Measurements from ENCODE around the genes NKAP, RHOXF2B, ZBTB33, C1GALT1C1 and THOC2.

- RRBS = no CpG with 5 or more reads among the region's 8 CpGs
CAGE:
- cytosol, long polyA plus RNA = no peak
- long polyA plus RNA = no peak
- nucleus, long polyA plus RNA = no peak
Observed at GRCh38 chrX:119030257-119030642, 42.5 kb upstream of the CT47C1 start.

- RRBS = no CpG with 5 or more reads among the region's 18 CpGs
CAGE:
- cytosol, long polyA plus RNA = no peak
- long polyA plus RNA = no peak
- nucleus, long polyA plus RNA = no peak
Observed at GRCh38 chrX:119234942-119235787, 920 bp upstream of the PGRMC1 start.

DNA sequence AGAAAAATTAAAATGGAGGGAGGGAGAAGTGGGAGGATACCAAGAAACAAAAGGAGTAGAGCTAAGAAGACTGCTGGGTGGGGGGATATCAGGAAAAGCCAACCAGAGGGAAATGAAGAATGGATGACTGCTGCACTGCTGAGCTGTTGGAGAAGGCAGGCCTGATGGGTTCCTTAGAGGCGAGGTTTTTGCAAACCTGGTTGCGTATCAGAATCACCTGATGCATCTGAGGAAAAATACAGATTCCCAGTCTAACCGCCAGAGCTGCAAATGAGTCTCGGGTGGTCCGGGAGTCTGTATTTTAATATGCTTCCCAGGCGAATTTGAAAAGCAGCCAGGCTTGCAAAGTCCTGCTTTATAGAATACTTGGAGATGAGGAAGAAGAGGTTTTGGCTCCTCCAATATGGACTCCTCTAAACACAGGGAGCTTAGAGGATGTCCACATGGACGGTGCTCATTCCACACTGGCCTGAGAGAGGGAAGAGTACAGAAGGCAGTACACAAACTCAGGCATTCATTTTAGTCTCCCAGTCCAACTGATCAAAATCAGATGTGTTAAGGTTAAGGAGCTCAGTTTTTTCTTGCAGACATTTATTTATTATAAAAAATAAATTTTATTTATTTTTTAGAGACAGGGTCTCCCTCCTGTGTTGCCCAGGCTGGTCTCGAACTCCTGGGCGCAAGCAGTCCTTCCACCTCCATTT is 1.7 kb downstream of the PGRMC1 start:
- RRBS = no CpG with 5 or more reads among the region's 9 CpGs
CAGE:
- cytosol, long polyA plus RNA = no peak
- long polyA plus RNA = no peak
- nucleus, long polyA plus RNA = no peak

GRCh38 chrX:119239326-119239525 is 3.1 kb downstream of the PGRMC1 start:
CAGE:
- cytosol, long polyA plus RNA = no peak
- long polyA plus RNA = no peak
- nucleus, long polyA plus RNA = no peak

DNA sequence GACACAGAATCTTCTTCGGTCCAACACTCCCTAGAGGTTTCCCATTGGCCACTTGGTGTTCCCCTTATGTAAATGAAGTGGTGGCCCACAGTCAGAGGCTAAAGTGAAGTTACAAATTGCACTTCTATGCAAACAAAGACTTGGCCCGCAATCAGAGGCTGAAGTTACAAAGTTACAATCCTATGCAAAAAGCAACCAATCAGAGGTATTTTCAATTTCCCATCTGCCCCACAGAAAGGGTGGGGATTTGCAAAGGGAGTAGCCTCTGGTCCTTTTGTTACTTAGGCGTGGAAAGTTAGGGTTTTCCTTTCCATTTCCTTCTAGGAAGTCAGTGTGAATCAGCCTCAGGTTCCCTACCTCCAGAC is 35.7 kb upstream of the SLC25A43 start:
- RRBS = no CpG with 5 or more reads among the region's 3 CpGs
CAGE:
- cytosol, long polyA plus RNA = no peak
- long polyA plus RNA = no peak
- nucleus, long polyA plus RNA = no peak

DNA sequence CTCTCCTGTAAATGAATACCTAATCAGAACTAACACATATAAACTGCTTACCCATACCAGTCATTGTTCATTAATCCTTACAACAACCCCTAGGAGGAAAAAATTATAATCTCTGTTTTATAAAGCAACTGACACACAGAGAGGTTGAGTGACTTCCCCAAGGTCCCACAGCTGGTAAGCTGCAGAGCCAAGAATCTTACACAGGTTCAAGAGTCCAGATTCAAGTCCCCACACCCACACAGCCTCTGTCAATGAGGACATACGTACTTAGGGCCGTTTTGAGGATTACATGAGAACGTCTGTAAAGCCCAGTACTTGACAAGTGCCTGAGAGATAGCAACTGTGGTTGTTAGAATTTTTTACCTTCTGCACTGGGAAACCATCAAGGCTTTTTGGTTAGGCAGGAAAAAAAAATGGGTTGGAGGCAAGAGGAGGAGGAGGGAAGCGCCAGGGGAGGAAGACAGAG is 553 bp upstream of the SLC25A43 start:
- RRBS = no CpG with 5 or more reads among the region's 4 CpGs
CAGE:
- cytosol, long polyA plus RNA = no peak
- long polyA plus RNA = no peak
- nucleus, long polyA plus RNA = no peak

DNA sequence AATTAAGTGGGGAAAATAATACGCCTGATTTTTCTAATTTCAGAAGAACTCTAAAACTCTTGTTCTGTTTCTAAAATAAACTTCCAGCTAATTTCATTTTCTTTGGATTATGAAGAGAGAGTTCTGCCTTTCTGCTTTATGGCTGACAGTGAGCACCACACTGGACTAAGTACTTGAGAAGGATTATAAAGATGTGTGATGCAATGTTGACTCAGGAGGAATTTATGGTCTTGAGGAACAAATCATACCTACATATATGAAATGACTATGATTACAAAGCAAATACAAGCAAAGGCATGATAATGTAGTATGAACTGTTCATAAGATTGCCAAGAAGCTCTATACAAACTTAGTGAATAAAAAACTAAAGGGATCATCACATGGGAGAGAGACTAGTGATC is 13.0 kb upstream of the SLC25A5 start:
- RRBS = no CpG with 5 or more reads among the region's 1 CpG
CAGE:
- cytosol, long polyA plus RNA = no peak
- long polyA plus RNA = no peak
- nucleus, long polyA plus RNA = no peak

DNA sequence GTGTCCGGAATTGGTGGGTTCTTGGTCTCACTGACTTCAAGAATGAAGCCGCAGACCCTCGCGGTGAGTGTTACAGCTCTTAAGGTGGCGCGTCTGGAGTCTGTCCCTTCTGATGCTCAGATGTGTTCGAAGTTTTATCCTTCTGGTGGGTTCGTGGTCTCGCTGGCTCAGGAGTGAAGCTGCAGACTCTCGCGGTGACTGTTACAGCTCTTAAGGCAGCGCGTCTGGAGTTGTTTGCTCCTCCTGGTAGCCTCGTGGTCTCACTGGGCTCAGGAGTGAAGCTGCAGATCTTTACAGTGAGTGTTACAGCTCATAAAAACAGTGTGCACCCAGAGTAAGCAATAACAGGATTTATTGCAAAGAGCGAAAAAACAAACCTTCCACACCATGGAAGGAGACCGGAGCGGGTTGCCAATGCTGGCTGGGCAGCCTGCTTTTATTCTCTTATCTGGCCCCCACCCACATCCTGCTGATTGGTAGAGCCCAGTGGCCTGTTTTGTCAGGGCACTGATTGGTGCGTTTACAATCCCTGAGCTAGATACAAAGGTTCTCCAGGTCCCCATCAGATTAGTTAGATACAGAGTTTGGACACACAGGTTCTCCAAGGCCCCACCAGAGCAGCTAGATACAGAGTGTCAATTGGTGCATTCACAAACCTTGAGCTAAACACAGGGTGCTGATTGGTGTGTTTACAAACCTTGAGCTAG is 18.6 kb downstream of the SLC25A5 start:
- RRBS = no CpG with 5 or more reads among the region's 18 CpGs
CAGE:
- cytosol, long polyA plus RNA = no peak
- long polyA plus RNA = no peak
- nucleus, long polyA plus RNA = no peak

GRCh38 chrX:119606698-119606951 is 32.3 kb downstream of the UBE2A start:
- RRBS = no CpG with 5 or more reads among the region's 7 CpGs
CAGE:
- cytosol, long polyA plus RNA = no peak
- long polyA plus RNA = no peak
- nucleus, long polyA plus RNA = no peak

DNA sequence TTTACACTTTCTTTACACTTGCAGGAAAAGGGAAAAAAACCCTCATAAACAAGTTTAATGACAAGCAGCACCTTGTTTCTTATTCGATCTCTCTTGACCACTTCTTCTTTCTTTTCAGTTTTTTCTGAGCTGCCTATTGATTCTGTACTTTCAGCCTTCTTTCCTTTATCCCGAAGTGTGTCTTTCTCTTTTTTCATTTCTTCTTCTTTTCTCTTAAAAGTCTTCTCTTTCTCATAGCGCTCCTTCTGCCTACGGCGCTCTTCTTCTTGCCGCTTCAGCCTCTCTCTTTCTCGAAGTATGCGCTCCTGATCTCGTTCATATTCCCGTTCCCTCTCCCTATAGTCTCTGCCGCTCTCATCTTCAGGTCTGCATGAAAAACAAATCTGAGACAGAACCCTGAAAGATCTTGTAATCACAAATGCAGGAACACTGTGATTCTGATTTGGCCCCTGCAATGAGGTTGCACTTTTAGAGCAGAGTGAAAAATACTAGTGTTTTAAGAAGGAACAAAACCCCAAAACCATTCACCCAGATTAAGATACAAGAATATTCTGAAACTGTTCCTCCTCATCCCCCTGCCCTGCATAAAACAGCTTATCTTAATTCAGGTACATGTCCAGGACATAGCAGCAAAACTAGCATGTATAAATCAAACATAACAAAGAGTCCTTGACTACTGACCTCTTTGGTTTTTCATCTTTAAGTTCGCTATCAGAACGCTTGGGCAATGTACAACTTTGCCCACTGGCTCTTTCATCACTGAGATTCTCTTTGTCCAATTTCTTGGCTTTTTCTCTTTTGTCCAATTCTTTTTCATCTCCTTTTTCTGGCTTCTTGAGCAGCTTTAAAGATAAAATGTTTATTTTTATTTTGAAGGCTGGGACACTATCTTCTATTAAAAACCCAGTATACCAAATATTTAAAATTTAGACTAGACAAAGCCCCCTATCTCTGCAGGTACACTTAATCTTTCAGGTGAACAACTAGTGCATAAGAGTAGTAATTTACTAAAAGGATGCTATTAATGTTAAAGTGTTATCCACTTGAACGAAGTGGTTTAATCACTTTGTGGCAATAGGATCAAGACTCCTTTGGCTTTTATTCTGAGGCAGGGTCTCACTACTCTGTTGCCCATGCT is 14.7 kb downstream of the UPF3B start:
- RRBS = no CpG with 5 or more reads among the region's 14 CpGs
CAGE:
- cytosol, long polyA plus RNA = no peak
- long polyA plus RNA = start-site peak on the minus strand centred at position 294 of the sequence, 113 bp wide, 94 and 166 reads in 2 replicates
- nucleus, long polyA plus RNA = no peak

DNA sequence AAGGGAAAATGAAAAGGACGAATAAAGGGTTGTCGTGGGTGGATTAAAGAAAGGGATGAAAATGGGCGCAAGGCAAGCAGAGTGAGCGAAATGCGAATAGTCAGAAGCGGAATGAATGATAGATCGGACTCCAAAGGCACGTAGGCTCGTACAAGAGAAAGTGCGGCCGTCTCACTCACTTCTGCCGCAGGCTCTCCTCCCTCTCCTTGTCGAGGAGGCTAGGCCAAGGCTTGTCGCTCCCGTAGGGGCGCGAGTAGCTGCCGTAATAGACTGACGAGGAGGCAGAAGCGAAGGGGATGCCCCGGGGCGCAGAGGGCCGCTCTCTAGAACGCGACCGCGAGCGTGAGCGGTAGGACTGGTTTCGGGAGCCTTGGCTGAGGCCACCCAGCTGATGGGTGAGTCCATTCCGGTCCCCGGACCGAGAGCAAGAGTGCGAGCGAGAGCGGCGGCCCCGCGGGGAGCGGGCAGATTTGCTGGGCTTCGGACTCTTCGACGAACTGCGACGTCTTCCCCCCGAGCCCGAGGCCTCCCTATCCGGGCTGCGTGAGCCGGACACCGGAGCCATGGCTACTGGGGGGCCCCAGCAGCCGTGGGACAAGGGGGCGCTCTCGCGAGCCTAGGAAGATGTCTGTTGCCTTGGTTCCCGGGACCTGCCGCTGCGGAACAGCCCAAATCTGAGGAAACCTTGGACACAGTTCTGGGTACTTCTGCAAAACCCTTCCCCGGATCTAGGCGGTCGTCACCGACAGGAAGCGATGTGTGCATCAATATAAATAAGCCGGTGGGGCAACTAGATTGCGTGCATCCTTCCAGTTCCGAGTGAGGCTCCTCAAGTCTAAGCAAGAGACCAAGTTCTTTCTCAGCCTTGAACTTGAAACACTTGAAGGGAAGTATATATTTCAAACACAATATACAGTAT is at the start of gene NKAP:
NKAP (minus strand) TSS at position 711 of the 919 bp plus-strand sequence.
- RRBS = 2% methylated on average over 7 of the region's 66 CpGs
CAGE:
- cytosol, long polyA plus RNA = start-site peak on the minus strand centred at position 681 of the sequence, 88 bp wide, 714 reads
- long polyA plus RNA = start-site peak on the minus strand centred at position 689 of the sequence, 76 bp wide, 816 and 658 reads in 2 replicates
- nucleus, long polyA plus RNA = start-site peak on the minus strand centred at position 569 of the sequence, 9 bp wide, 19 reads; start-site peak on the minus strand centred at position 695 of the sequence, 34 bp wide, 286 reads

DNA sequence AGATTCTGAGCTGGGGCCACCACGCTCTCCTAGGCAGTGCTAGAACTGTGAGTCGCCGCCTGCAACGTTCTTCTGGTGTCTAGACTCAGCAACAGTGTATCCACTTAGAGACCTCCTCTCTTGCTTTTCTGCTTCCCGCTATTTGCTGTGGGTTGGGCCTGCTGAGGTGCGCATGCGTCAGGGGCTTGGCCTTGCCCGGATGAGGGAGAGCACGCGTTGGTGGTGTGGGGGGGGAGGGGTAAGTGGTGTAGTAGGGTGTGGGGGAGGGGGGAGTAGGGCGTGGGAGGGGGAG is at the start of gene RHOXF2B:
RHOXF2B (minus strand) TSS at position 102 of the 292 bp plus-strand sequence.
- RRBS = no CpG with 5 or more reads among the region's 11 CpGs
CAGE:
- cytosol, long polyA plus RNA = no peak
- long polyA plus RNA = no peak
- nucleus, long polyA plus RNA = no peak

DNA sequence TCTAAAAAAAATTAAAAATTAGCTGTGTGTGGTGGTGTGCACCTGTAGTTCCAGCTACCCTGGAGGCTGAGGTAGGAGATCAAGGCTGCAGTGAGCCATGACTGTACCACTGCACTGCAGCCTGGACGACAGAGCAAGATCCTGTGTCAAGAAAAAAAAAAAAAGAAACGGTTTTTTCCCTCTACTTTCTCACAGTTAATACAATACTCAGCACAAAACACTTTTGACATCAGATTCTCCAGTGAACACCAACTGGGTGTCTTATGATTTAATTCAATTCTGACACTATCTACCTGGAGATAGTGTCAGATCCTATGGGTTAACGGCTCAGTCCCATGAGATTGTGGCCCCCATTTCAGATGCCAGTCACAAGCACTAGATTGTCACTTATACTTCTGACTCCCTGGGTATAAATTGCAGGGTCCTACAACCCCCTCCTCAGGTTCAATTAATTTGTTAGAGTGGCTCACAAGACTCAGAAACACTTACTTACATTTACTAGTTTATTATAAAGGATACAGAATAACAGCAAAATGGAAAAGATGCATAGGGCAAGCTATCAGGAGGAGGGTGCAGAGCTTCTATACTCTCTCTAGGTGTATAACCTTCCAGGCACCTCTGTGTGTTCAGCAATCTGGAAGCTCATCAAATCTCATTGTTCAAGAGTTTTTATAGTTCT is 24.9 kb upstream of the ZBTB33 start:
- RRBS = no CpG with 5 or more reads among the region's 3 CpGs
CAGE:
- cytosol, long polyA plus RNA = no peak
- long polyA plus RNA = no peak
- nucleus, long polyA plus RNA = no peak

GRCh38 chrX:120250254-120251254 is at the start of gene ZBTB33:
TSS of gene ZBTB33 (plus strand) at chrX:120250812.
- RRBS = 2% methylated on average over 11 of the region's 75 CpGs
CAGE:
- cytosol, long polyA plus RNA = start-site peak on the plus strand at chrX:120250783-120250948, 407 reads
- long polyA plus RNA = start-site peak on the plus strand at chrX:120250780-120250949, 428 and 309 reads in 2 replicates
- nucleus, long polyA plus RNA = start-site peak on the plus strand at chrX:120250803-120250930, 302 reads

DNA sequence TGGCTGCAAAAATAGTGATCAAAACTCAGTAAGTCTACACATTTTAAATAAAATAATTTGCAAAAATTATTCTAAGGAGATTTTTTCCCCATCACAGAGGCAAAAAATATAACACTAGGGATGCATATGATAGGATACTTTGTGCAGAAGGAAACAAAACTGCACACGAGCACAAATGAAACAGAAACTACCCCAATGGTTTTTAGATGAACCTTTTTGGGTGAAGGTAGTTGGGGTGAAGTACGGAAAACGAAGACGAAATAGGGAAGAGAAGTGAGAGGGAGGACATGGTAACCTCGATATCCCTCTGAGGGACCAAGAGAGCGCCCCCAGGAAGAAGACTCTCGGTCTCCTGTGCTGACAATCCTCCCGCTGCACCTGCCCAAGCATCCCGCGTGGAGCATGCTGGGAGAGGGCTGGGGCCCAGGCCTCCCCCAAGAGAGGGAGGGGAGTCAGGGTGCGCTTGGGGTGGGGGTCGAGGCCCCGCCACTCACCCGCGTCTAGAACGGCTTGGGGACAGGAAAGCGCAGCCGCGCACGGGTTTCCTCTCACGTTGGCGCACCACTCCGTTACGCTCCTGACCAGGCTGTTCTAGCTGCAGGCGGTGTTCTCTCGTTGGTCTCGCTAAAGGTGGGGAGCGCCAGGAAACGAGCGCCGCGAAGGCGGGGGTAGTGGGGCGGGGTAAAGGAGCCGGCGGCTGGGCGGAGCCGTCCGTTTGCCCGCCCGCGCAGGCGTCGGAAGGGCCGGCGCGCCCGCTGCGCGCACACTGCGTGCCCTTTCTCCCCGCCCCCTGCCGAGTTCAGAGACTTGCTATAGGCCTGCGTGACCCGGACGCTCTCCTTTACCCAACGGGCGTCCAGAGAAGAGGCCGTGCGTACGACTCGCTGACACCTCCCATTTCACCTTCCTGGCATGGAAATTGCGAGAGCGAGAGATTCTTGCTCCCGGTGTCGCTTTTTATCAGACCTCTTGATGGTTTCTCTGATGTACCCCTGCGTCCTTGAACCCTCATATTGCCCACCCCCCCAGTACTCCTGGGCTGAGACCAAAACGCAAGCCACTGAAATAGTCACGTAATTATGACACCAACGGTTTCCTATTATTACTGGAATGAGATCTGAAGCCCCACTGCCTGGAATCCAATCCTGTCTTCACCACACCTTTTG is at the start of gene C1GALT1C1:
C1GALT1C1 (minus strand) TSS at position 632 of the 1,166 bp plus-strand sequence.
- RRBS = under 1% methylated on average over 20 of the region's 70 CpGs
CAGE:
- cytosol, long polyA plus RNA = no peak
- long polyA plus RNA = no peak
- nucleus, long polyA plus RNA = no peak

DNA sequence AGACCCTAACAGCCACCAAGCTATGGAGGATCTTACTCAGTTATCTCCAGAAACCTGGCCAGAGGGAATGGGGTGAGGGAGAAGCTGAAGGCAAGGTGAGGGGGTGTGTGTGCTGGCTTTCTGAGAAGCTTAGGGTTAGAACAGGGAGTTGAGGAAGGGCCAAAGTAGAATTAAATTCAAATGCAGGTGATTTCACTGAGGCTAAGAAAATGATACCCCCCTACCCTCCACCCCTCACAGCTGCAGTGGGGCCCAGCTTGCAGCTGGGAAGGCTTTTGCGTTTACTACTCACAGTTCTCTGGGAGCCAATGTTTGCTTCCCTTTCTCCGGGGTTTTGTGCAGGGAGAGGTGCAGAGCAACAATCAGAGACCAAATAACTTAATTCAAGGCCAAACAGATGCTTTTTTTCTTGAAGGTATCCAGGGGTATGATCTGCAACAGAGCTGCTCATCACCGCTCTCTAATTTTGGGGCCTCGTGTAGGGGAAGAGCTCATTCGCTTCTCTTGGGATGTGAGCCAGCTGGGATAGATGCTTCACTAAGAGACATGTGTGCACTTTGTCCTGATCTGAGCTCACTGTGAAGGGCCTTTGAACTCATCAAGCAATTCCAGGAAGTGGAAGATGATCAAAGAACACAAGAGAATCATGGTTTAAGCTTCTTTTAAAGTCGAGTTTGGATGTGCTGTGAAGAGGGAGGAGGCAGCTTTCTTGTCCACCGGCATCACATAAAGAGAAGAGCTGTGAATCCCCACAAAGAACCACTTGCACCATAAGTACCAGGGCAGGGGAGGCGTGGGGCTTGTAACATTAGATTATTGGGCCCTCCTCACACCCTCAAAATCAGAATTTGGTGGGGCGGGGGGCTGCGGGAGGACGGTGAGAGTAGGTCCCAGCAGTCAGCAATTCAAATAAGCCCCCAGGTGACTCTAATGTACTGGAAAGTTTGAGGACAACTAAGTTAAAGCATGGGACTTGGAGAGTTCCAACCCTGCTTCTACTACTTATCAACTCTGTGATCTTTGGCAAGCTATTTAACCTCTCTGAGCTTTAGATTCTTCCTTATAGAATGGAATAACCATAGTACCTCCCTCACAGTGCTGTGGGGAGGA is 122.8 kb upstream of the C1GALT1C1 start:
- RRBS = no CpG with 5 or more reads among the region's 11 CpGs
CAGE:
- cytosol, long polyA plus RNA = no peak
- long polyA plus RNA = no peak
- nucleus, long polyA plus RNA = no peak

DNA sequence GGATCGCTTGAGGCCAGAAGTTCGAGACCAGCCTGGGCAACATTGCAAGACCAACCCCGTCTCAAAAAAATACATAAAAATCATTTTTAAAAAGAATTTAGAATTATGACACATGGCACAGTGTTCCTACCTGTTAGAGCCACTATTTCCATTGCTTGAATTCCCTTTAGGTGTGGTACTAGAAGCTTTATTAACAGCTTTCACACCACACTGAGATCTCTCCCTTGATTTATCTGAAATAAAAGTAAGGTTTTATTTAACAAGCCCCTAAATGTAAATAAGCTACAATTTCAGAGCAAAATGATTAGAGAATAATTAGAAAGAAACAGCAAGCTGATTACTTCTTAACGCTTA is 110.2 kb downstream of the THOC2 start:
- RRBS = no CpG with 5 or more reads among the region's 4 CpGs
CAGE:
- cytosol, long polyA plus RNA = no peak
- long polyA plus RNA = start-site peak on the minus strand centred at position 180 of the sequence, 95 bp wide, 43 and 28 reads in 2 replicates
- nucleus, long polyA plus RNA = no peak

- RRBS = no CpG with 5 or more reads among the region's 12 CpGs
CAGE:
- cytosol, long polyA plus RNA = no peak
- long polyA plus RNA = no peak
- nucleus, long polyA plus RNA = no peak
Observed at GRCh38 chrX:123731649-123731902, 1.3 kb downstream of the THOC2 start.

- RRBS = 8% methylated on average over 15 of the region's 90 CpGs
CAGE:
- cytosol, long polyA plus RNA = start-site peak on the minus strand at chrX:123733029-123733035, 337 reads
- long polyA plus RNA = start-site peak on the minus strand at chrX:123733027-123733056, 374 and 308 reads in 2 replicates
- nucleus, long polyA plus RNA = no peak
Observed at GRCh38 chrX:123732044-123733414, at the start of gene THOC2. TSS of gene THOC2 (minus strand) at chrX:123733052.

DNA sequence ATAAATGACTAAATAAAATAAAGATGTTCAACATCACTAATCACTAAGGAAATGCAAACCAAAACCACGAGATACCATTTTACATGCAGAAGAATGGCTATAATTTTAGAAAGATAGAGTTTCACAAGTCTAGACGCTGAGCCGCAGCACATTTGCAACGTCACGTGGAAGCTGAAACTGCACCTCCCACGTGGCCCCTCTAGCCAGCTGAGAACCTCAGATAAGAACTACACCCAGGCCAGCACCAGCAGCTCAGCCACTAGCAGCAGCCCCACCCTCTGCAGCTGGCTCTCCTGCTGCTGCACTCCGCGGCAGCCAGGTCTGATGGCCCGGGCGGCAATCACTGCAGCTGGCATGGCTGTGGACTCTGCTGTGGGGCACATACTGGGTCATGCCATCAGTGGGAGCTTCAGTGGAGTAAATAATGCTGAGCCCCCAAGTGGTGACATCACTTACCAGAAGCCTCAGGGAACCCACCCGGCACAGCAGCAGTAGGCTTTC is 52.0 kb upstream of the THOC2 start:
- RRBS = no CpG with 5 or more reads among the region's 11 CpGs
CAGE:
- cytosol, long polyA plus RNA = no peak
- long polyA plus RNA = no peak
- nucleus, long polyA plus RNA = no peak

All from H1 (cell line).